Aorta (tissue), 1 donor: ENCODE results near the genes CCER1 and EPYC.

DNA sequence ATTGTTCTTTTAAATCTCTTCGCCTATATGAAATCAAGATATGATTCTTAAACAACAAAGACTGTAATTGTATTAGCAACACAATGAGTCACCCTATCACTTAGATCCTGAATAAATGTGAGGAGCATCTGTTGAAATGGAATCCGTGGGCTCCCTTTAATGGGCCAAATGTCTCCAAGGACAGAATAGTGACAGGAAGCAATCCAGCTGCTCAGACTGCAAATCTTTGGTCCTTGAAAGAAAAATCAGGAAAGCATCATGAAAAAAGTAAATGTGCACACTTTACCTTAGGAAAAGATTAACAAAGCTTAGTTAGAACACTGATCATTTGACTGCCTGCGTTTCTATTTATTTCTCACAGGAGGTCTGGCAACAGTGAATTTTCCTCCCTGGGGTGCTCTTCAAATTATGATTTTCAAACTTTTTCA lies 271.1 kb downstream of the DUSP6 start:
- PRO-cap, result no peak

DNA sequence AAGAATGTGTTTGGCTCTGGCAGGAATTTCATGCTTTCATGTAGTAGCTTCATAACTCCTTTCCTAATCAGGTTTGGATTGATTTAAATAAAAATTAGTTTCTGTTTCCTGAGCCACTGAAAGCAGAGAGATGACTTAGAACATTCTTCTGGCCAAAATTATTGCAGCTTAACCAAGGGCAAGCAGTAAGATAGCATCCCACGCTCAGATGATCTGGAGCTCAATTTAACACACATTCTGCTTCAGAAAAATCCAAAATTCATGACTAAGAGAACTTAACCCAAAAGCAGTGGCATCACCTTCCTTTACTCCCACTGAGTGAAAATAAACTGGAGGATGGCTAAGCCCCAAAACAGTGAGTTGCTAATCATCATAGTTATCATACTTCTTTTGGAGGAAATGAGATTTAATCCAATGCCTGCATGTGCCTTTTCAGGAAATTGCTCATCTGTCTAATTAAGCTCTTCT lies 195.5 kb downstream of the DUSP6 start:
- PRO-cap, result no peak

- PRO-cap, result bidirectional peak, plus-strand start at chr12:89352781, minus-strand start at chr12:89352497
Observed at GRCh38 chr12:89352575-89352832, 203 bp upstream of the DUSP6 start.

DNA sequence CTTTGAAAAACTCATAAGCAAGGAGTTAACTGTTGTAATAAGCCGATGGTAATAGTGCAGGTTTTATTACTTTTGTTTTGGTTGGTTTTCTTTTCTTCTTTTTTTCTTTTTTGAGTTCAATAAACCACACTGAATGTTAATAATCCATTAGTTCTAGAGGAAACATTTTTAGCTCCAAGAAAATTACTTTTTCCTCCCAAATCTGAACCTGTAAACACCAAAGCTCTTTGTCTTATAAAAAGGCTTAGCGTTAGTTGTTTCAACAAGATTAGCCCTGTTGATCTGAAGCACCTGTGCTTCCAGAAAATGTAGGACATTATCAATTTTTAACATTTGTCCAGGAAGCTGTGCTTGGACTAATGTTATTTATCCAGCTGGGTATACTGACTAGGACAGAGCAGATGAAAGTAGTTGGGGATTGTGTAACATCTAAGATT lies 30.7 kb upstream of the DUSP6 start:
- PRO-cap, result no peak

- PRO-cap, result no peak
Observed at GRCh38 chr12:89390568-89391055, 38.3 kb upstream of the DUSP6 start.

- PRO-cap, result no peak
Observed at GRCh38 chr12:89461077-89461480, 63.5 kb downstream of the GALNT4 start.

GRCh38 chr12:89544619-89545258 lies 18.9 kb upstream of the POC1B start:
- PRO-cap, result no peak

DNA sequence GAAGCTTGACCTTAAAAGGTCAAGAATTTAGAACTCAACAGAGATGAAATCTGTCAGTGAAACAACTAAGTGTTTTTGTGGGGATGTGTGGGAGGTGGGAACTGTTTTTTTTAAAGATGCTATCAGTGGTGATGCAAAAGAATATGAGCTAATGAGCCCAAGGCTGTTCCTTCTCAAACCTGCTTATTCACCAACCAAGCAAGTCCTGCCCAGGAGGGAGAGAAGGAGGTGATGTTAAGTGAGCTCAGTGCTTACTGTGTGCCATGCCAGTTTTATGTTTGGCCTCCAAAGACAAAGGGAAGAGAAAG lies 40.8 kb upstream of the POC1B start:
- PRO-cap, result no peak

DNA sequence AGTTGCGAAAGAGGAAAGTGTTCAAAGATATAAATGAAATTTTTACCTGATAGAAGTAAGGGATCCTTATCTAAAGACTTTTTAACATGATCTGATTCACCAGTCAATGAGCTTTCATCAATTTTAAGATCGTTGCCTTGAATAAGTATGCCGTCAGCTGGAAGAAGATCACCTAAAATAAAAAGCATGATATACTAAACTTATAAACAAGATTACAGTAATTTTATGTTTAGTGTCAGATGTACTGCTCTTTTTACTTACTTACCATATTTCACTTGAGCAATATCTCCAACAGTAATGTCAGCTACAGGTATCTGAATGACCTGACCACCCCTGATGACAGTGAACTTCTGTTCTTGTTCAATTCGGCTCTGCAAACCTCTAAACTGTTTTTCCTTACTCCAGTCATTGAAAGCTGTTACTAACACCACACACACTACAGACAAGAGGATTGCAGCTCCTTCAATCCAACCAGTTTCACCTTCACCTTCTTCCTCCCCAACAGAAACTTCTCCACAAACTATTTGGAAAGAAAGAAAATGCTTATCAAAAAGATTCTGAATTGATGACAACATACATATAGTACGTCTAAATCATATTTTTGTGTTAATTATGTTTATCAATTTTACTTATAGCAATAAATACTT lies 73.8 kb downstream of the ATP2B1 start:
- PRO-cap, result no peak

DNA sequence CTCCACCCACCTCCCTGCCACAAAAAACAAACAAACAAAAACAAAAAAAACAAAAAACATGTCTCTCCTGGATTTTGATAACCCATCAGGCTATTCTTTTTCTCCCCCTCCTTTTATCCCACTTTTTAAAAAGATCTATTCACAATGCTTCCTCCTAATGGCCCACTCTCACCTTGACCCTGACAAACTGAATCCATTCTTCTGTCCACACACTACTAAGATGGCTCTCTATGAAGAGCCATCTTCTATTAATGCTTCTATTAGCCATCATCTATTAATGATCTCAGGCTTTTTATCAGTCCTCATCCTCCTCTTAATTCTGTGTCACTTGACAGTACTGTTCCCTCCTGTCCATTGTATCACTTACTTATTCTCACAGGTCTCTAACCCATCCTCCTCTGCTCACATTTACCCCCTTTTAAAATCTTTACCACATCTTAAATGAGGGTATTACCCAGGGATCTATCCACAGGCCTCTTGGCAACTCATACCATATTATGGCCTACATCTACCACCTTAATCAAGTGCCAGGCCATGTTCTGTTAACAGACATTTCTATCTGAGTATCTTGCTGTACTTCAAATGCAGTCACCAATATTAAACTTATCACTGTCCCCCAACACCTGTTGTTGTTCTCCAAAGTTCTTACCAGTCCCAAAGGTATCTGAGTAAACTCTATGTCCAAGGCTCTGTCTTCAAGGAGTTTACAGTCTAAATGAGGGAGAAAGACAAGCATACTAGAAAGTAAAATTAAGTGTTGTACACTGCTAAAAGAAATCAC lies 41.5 kb downstream of the ATP2B1 start:
- PRO-cap, result no peak

DNA sequence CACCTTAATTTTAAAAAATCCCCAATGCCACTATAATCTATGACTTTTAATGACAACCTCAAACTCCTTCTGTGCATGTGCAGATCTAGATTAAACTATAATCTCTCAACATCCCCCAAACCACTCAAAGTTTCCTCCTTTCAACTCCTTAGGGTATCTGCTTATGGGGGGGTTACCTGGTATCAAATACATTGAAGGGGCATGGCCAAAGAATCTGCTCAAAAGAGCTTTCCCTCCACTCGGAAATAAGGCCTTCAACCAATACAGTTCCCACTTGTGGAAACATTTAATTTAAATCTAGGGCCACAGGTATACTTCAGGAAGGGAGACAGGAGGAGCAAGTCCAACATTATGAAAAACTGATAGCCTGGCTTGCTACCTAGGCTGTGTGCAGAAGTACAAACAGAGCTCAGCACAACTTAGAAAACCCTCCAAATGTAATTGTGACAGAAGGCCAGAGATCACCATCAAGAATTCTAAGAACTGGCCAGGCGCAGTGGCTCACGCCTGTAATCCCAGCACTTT lies 14.3 kb downstream of the ATP2B1 start:
- PRO-cap, result no peak

DNA sequence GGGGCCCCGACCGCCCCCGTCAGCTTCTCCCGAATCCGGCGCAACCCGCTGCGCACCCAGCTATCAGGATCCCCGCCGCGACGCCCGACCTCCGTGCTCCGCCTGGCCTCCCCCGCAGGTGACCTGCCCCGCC lies 345 bp downstream of the ATP2B1 start:
- PRO-cap, result no peak

DNA sequence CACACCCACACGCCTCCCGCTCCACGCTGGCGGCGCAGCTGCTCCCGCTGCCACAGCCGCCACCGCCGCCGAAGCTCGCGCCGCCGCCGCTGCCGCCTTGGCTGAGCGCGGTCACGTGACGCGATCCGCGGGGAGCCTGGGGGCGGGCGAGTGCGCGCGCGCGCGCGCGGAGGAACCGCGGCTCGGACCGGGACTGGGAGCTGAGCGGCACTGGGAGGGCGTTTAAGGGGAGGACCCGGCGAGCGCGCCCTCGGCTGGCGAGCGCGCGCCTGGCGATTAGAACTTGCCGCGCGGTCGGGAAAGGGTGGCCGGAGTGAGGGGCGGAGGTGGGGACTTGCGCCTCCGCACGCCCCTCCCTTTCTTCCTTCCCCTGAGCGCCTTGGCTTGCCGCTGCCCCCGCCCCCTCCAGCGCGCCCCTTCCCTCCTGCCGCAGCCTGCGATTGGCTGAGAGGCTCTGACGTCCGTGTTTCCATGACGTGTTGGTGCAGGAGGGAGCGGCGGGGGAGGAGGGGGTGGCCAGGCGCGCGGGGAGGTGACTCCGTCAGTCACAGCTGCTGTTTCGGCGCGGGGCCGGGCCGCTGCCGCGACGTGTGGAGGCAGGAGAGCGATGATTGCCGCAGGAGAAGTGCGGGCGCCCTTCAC lies 730 bp upstream of the ATP2B1 start:
- PRO-cap, result bidirectional peak, plus-strand start at position 557 of the sequence, minus-strand start at position 70 of the sequence

DNA sequence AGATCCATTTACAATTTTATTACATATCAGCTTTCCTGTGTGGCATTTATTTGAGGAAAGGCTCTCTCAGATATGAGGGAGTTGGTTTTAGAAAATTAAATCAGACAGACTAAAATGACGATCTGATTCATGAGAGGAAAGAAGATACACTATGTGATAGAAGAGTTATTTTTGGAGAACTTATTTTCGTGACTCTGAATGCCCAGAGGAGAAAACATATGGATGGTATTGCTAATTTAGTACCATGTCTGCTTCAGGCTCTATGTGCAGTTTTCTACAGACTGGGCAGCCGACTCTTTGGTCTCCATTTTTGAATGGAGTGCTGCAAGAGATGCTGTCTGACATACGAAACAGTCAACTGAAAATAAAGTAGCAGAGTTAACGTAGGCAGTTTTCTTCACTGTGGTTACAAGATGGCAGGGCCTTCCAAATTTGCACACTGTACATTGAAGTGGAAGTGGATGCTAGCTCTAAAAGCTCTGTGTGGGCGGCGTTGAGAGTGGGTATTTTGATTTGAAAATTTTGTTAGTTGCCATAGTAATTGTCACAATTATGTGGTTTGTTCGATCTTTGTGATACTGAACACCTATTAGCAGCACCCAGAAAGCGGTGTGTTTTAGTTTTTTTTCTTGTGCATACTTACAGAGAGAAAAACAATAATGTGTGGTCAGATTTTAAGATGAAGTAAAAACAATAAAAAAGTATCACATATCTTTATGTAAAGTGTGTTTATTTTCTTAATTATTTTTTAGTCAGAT lies 154.8 kb upstream of the ATP2B1 start:
- PRO-cap, result no peak

- PRO-cap, result no peak
Observed at GRCh38 chr12:89864023-89864440, 155.4 kb upstream of the ATP2B1 start.

- PRO-cap, result no peak
Observed at GRCh38 chr12:89984709-89985422, 276.2 kb upstream of the ATP2B1 start.

DNA sequence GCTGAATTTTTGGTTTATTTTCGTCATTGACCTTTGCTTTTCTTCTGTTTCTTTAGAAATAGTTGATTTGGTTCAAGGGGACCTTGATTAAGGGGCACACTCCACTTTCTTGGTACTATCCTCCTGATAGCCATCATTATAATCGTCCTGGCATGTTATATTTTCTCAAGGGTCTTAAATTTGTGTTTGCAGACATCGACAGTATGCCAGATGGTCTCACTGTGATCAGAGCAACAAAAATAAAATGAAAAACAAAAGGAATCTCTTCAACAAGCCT lies 105.6 kb downstream of the CCER1 start:
- PRO-cap, result no peak

GRCh38 chr12:90955103-90955453 lies at the start of gene CCER1:
Gene CCER1, minus strand, starts transcription at chr12:90955176.
- PRO-cap, result no peak

DNA sequence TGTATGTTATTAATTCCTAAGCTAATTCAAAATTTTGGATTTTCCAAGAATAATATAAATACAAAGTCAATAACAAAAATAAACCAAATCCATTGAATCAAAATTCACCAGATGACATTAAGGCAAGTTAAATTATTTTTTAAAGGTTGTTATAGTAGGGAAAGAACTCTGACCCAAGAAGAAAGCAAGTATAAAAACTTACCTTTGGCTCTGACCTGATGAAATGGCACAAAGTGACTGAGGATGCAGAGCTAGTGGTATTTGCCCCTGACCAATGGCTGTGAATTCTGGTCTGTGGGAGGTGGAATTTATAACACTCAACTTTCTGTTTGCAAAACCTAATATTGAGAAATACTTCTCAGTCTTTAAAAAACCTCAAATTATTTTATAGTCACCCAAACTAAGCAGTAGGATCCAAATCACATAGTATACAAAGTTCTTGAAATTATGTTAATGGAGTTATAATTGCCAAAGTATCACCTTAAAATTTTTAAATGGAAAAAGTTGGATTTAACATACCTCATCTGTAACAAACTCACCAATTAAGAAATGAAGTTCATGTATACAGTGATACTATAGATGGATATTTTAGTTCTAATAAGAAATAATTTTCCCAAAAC lies at the start of gene EPYC:
Gene EPYC, minus strand, starts transcription at position 228 of the 620 bp plus-strand sequence.
- PRO-cap, result no peak

- PRO-cap, result no peak
Observed at GRCh38 chr12:91142078-91142764, 30.9 kb upstream of the LUM start.